Renal cortical epithelial cell (primary cell): ENCODE data around the genes OR4L1 and ZNF219.

DNA sequence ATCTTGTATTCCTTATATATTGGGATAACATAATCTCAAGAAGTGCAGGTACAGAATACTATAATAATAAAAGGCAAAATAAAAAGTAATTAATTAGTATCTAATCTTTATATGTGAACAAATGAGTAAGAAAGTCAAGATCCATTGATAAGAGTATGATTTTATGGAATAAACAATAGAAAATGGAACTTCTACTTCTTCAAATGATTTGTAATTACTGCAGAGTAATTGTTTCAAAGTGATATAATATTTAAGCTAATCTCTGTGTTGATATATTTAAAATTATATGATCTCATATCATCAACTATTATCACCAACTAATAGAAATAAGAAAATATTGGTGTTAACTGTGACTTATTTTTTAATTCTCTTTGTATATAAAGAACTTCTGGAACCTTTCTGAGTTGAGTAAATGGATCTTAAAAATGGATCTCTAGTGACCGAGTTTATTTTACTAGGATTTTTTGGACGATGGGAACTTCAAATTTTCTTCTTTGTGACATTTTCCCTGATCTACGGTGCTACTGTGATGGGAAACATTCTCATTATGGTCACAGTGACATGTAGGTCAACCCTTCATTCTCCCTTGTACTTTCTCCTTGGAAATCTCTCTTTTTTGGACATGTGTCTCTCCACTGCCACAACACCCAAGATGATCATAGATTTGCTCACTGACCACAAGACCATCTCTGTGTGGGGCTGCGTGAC, at the start of gene OR4L1:
OR4L1 (plus strand) TSS at position 413 of the 708 bp plus-strand sequence.
- RRBS, result no CpG with 5 or more reads among the region's 4 CpGs

- RRBS, result no CpG with 5 or more reads among the region's 2 CpGs
These were observed 405 bp downstream of the PARP2 start for GRCh38 chr14:20343921-20344159.

GRCh38 chr14:20457142-20457740, 2.2 kb downstream of the APEX1 start:
- RRBS, result no CpG with 5 or more reads among the region's 9 CpGs

GRCh38 chr14:20503847-20504342, 34.7 kb downstream of the PNP start:
- RRBS, result no CpG with 5 or more reads among the region's 7 CpGs

GRCh38 chr14:20690996-20691196, 2.3 kb downstream of the ANG start:
- RRBS, result no CpG with 5 or more reads among the region's 2 CpGs

GRCh38 chr14:20707543-20708162, 19.1 kb downstream of the ANG start:
- RRBS, result no CpG with 5 or more reads among the region's 3 CpGs

DNA sequence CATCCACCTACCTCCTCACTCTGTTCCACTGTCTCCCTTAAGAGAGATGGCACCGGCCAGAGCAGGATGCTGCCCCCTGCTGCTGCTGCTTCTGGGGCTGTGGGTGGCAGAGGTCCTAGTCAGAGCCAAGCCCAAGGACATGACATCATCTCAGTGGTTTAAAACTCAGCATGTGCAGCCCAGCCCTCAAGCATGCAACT, 125 bp downstream of the RNASE8 start:
- RRBS, result no CpG with 5 or more reads among the region's 1 CpG

DNA sequence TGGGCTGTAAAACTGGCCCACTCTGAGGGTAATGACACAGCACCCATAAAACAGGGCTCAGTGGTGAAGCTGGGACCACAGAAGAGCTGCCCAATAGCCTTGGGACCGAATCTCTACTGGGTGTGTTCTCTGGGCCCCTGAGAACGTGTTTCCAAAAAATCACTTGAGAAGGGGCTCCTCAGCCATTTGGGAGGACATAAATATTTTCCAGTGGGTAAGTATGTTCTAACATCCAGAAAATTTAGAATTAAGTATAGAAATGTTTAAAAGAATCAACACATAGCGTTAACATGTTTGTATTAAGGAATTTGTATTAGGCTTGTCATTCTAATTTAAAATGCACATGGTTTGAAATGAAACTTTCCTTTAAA, 3.8 kb downstream of the RNASE8 start:
- RRBS, result no CpG with 5 or more reads among the region's 3 CpGs

- RRBS, result 33% methylated on average over 22 of the region's 95 CpGs
These were observed 5.9 kb downstream of the ZNF219 start for GRCh38 chr14:21092256-21093299.

- RRBS, result 2% methylated on average over 15 of the region's 83 CpGs
These were observed at the start of gene ZNF219 for GRCh38 chr14:21098238-21099144. TSS of gene ZNF219 (minus strand) at chr14:21098655.

DNA sequence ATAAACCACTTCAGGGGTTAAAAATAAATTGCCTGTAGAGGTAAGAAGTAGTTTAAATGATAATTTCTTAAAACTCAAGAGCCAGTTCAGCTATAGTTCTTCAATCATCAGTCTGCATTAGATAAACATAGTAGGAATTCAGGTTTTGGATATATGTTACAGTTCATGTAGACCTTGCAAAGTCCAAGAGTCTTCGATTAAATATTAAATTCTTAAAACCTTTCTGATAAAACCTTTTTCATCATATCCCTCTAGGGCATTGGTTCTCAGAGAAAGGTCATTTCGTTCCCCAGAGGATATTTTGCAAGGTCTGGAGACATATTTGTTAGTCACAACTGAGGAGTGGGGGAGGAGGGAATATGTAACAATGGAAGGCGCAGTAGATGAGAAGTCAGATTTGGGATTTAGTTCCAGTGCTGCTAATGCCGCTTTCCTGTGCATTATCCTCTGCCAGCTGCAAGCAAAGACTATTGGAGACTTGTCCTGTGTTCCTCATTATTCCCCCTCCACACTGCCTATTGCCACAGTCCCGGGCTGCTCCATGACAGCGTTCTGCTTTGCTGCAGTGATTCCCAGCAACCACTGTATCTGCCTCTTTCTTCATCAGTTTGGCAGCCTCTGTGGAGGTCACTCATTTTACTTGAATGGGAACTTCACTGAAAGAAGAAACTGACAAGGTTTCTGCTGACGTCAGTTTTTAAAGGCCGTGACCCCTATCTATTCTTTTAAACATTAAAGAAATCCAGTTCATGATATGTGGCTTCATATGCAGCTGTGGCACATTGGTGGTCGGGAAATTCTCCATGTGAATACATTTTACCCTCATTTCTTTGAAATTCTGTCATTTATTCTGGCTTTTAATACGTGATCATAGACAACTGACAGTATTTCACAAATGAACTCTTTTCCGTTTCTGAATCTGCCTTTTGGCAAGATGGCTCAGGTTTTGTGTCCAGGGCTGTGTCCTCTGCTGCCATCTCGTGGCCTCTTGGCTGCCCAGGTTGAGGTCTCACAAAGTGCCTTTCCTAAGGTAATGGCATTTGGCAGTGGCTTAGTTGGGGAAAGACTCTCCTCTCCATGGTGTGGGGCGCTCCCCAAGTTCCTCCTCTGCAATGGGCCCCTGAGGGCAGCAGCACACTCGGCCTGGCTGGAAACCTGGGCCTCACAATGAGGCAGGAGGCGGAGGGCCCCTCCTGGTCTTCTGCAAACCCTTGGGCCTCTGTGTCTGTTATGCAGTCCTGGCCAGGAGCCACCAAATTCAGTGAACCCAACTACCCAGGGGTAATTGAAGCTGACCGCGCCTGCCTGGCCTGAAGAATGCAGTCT, 5.7 kb downstream of the TMEM253 start:
- RRBS, result no CpG with 5 or more reads among the region's 17 CpGs

GRCh38 chr14:21169810-21170118, 13.9 kb upstream of the OR5AU1 start:
- RRBS, result no CpG with 5 or more reads among the region's 3 CpGs

- RRBS, result no CpG with 5 or more reads among the region's 11 CpGs
These were observed 50.3 kb upstream of the OR5AU1 start for GRCh38 chr14:21205732-21206957.

GRCh38 chr14:21240899-21241428, 28.3 kb downstream of the HNRNPC start:
- RRBS, result no CpG with 5 or more reads among the region's 9 CpGs

GRCh38 chr14:21248604-21249474, 20.4 kb downstream of the HNRNPC start:
- RRBS, result no CpG with 5 or more reads among the region's 9 CpGs

- RRBS, result no CpG with 5 or more reads among the region's 8 CpGs
These were observed 19.6 kb downstream of the HNRNPC start for GRCh38 chr14:21249475-21250184.

DNA sequence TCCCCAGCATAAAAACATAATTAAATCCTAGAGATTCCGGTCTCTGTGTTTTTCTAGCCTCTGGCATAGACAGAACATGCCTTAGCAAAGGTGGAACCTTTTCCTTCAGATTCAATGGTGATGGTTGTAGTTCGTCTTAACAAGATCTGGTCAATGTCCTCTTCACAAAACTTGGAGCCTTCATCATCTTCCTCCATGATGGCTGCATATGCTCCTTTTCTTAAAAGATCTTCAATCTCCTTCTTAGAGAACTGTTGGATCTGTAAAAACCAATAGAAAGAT, 18.0 kb upstream of the SUPT16H start:
- RRBS, result no CpG with 5 or more reads among the region's 2 CpGs

DNA sequence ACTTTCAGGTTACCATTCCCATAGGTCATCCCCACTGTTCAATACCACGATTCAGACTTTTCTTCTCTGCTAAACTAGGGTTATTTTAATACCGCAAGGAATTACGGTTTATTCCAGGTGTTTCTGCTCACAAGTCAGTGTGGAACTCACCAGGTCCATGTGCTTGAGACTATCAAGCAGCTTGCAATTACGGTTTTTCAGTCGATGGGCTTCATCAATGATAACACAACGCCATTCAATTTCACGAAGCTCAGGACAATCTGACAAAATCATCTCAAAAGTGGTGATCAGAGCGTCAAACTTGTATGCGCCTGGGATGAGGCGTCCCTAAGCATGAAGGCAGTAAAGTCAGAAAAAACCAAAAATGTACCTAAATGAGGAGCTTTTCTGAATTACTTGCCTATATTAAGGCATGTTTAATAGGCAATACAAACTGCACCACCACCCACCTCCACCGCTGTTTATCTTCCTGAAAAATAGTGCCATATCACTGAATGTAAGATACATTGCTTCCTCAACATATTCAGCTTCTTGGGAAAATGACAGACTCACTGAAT, 23.0 kb upstream of the SUPT16H start:
- RRBS, result no CpG with 5 or more reads among the region's 11 CpGs

DNA sequence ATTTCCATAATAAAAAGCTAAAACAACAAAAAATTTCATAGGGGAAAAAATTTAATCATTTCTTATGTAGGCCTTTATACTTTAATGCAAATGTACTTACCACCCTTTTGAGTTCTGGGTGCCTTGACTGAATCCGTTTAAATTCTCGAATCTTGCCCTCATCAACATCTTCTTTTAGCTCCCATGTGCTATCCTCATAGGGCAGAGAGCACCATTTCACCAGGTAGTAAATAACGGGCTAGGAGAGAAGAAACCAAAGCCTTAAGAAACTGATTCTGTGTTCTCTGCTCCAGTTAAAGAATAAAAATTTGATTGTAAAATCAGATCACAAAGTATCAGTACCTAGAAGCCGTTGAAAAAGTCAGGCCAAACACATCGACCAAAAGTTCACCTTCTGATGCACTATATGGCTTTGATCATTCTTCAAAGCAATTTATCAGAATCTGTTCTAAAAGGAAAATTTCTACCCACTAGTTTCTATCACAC, 26.0 kb upstream of the SUPT16H start:
- RRBS, result no CpG with 5 or more reads among the region's 5 CpGs